Measurements from ENCODE around the gene VSNL1.

- PRO-cap: no peak
Measured at GRCh38 chr2:16827953-16828431, 162.4 kb upstream of the CYRIA start.

- PRO-cap: bidirectional peak, plus-strand start at chr2:17540357, minus-strand start at chr2:17540135; bidirectional peak, plus-strand start at chr2:17540706, minus-strand start at chr2:17540522
Measured at GRCh38 chr2:17540286-17540958, at the start of gene VSNL1. Gene VSNL1, plus strand, starts transcription at chr2:17540696.

GRCh38 chr2:17756672-17757017, 2.7 kb downstream of the GEN1 start:
- PRO-cap: no peak

DNA sequence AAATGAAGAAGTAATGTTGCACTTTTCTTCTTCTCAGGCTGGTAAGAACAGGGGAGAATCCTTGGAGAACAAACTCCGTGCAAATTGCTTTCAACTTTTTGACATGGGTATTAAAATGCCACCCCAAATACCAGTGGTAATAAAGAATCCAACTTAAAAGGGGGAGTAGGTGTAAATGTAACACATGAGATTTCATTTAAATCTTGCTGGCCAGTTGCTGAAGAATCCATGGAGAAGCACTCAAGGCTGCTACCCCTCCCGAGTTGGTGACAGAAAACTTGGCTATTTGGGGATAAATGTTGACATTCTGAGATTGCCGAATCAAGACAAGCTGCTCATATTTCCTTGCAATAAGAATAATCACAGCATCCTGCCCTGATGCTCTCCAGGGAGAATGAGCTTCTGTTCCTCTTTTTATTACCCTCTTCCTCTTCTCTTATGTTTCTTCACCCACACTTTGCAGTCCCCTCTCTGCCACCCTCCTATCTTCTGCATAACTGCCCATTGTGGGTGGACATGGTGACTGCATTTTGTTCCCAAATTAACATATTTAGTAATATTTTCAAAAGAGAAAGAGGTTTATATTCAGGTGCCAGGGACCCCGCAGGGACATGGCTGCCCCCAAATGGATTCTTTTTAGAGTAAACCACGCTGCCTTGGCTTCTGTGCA, 12.0 kb upstream of the MSGN1 start:
- PRO-cap: no peak

DNA sequence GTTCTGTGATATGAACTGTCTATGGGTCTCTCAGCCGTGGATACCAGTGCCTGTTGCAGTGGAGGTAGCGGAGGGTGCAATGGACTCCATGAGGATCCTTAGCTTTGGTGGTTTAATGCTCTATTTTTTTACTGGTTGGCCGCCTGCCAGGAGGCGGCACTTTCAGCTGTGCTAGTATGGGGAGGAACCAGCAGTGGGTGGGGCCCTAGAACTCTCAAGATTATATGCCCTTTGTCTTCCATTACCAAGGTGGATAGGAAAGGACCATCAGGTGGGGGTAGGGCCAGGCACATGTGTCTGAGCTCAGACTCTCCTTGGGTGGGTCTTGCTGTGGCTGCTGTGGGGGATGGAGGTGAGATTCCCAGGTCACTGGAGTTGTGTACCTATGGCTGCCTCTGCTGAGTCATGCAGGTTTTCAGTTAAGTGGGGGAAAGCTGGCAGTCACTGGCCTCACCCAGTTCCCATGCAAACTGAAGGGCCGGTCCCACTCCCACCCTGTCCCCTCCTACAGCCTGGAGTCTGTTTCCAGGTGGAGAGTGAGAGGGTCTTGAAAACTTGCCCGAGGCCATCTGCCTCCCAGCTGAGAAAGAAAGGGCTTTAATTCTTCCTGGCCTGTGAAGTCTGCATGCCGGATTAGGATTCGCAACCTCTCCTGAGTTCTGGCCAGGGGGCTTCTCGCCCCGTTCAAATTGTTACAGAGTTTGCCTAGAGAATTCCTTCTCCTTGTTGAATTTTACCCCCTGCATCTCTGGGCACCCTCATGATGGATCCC, 14.5 kb downstream of the KCNS3 start:
- PRO-cap: no peak

GRCh38 chr2:18791312-18791678, 201.9 kb upstream of the NT5C1B start:
- PRO-cap: no peak

- PRO-cap: no peak
Measured at GRCh38 chr2:18830954-18831382, 241.6 kb upstream of the NT5C1B start.

DNA sequence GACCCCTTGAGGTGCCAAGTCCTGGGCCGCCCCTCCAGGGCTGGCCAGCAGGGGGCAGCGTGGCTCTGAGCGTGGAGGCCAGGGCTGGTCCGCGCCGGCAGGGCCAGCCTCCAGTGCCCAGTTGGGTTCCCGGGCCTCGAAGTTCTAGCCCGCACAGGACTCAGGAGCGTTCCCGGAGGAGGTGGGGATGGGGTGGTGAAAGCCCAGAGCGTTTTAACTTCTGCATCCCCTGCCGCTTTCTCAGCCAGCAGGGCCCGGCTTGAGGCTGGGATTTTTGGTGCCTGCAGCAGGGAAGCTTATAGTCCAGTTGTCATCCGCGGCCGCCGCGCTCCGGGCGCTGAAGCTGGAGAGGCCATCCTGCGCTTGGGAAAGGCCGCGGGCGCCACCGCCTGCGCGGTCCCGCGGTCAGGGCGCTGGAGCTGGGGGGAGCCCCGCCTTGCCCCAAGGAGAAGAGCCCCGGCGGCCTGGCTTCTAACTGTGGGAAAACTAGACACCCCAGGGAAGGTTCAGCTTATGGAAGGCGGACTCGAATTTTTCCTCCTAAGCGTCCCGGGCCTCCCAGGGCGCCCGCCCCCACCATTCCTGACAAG, 8.1 kb downstream of the OSR1 start:
- PRO-cap: no peak

DNA sequence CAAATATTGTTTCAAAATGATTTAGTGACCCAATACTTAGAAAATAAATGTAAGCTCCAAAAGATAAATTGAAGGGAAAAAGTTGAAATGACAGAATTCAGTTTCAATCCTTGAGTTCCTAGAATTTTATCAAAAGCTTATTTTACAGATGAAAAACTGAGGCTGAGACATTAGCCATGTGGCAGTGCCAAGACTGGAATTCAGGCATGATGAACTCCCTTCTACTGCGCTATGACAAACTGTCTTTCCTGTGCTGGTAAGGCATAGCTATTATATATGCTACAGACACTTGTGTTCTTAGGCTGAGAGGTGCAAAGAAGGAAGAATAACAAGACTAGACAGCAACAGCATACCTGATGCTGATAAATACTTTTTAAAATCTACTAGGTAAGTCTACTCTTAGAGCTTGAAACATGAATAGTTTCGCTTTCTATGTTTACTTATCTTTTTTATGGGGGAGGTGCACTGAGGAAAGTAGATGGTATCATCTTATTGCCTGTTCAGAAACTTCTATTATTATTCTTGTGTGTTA, 1.9 kb downstream of the TTC32 start:
- PRO-cap: no peak

DNA sequence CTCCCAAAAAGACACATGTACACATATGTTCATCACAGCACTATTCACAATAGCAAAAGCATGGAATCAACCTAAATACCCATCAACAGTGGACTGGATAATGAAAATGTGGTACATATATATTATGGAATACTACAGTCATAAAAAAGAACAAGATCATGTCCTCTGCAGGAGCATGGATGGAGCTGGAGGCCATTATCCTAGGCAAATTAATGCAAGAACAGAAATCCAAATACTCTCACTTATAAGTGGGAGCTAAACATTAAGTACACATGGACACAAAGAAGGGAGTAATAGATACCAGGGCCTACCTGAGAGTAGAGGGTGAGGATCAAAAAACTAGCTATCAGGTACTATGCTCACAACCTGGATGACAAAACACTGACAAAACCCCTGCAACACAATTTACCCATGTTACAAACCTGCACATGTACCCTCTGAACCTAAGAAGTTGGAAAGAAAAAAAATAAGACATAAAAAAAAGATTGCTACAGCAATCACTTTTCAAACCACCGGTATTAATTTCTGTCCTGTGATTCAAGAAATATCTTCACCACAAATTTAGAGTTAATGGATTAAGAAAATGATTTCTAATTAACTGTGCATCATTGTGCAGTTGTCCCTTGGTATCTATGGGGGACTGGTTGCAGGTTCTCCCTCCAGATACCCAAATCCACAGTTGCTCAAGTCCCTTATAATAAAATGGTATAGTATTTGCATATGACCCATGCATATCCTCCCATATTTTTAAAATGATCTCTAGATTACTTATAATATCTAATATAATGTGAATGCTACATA, 19.3 kb upstream of the MATN3 start:
- PRO-cap: no peak

GRCh38 chr2:20066348-20066837, 15.0 kb upstream of the LAPTM4A start:
- PRO-cap: no peak

- PRO-cap: no peak
Measured at GRCh38 chr2:20104848-20105830, 53.7 kb upstream of the LAPTM4A start.

DNA sequence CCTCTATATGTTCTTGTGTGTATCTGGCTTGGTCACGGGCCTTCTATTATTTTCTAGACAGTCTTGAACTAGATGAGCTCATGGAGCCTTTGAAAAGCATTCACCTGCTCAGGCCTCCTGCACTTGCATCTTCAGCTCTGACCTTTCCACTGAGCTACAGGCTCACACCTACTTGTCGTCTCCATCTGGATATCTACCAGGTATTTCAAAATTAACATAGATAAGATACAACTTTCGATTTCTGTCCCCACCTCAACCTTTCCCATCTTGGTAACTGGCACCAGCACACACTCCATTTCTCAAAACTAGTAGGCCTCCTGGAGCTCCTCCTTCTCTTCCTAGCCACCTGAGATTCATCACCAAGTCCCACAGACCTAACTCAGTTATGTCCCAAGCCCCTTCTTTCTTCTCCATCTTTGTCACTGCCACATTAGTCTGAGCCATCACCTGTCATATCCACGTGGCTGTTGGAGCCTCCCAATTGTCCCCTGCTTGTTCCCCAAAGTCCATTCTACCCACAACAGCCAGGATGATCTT, 69.7 kb upstream of the LAPTM4A start:
- PRO-cap: no peak

- PRO-cap: no peak
Measured at GRCh38 chr2:20151037-20151657, 73.8 kb downstream of the SDC1 start.

GRCh38 chr2:20178196-20178837, 46.6 kb downstream of the SDC1 start:
- PRO-cap: no peak

GRCh38 chr2:20183867-20184461, 41.0 kb downstream of the SDC1 start:
- PRO-cap: no peak

DNA sequence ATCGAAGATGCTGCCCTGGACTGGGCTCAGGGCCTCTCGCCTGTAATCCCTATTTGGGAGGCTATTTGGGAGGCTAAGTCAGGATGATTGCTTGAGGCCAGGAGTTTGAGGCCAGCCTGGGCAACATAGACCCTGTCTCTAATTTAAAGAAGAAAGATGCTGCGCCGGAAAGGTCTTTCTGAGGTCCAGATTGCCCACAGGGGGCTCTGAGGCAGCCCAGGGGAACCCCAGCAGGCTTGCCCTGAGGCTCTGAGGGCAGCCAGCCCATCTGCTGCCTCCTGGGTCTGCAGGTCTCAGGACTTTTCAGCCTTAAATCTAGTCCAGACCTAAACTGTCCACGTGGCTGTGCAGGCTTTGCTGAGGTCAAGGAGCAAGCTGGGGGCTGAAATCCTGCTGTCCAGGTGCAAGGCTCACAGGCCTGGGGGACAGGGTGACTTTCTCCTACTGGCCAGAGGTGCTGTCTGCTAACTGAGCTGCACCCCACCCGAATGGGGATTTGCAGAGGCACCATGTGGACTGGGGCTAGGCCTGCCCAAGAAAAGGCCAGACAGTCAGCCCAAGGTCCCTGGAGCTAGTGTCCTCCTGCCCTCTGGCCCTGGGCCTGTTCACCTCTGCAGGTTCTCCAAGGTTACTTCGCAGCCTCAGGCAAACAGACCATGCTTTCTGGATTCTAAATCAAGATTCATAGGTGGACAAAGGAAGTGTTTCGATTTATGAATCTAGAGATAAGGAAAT, 32.2 kb downstream of the SDC1 start:
- PRO-cap: no peak

- PRO-cap: no peak
Measured at GRCh38 chr2:20196047-20196472, 28.9 kb downstream of the SDC1 start.

- PRO-cap: no peak
Measured at GRCh38 chr2:20196514-20197213, 28.3 kb downstream of the SDC1 start.

DNA sequence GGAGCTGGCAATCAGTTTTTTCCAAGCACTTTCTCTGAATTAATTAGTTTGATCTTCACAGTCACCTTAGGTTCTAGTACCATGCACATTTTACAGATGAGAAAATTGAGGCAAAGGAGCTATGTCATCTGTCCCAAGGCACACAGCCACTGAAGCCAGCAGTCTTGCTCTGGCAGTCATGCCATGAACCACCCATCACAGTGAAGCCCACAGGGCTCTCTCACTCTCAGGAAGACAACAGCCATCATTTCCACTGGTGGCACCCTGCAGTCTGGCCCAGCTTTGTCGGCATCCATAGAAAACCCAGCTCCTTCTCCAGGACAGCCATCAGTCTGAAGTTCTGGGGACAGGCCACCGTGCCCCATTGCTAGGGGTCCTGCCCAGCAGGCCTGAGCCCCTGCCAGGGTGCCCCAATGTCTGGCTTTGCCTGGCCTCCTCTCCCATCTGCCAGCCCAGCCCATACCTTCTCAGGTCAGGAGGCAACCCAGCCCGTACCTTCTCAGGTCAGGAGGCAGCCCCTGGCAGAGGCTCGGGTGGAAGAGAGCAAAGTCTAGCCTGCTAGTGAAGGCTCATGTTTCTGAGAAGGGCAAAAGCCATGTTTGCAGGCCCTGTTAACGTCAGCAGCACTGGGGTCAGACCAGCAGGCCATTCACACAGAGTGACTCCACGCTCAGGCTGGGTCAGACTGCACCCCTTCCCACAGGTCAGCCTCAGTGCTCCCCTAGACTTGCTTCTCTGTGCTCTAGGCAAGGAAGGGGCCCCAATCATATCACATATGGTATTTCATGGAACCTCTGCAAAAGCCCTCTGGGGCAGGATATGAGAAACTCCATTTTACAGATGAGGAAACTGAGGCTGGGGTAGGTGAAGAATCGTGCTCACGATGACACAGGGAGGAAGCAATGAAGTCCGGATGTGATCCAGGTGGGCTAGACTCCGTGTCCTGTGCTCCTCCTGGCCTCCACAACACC, 9.8 kb downstream of the SDC1 start:
- PRO-cap: no peak

All from neural crest cell (in vitro differentiated cells).